SK-MEL-5 (cell line): Measurements from ENCODE around the gene ROCK2.

DNA sequence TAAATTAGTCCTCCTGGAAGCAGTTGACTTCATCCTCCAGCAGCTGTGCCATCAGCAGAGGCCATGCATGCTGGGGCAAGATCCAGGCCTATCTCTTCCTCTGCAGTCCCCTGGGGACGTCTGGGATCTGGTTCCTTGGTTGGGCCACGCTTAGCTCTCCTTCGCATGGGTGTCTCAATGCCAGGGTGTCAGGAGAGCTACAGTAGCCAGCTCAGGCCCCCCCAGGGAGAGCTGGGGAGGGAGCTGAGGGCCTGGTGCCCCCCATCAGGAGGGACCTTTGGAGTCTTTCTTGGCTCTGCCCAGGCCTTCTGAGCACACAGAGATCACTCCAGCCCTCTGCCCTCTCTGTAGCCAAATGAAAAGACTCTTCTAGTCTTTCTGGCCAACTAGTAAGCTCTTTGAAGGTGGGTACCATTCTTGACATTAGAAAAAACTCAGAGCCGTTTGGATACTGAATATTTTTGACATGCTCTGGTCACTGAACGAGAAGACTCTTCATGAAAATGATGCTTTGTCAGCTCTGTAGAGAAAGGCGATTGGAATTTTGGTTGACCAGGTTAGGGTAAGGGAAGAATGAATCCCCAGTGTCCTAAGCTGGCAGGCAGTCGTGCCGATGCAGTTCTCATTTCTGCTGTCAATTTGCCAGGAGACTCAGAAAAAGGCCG lies 49.9 kb downstream of the HPCAL1 start:
RAMPAGE:
- cytosol, long total RNA: no peak
- long total RNA: no peak
- nucleus, long total RNA: no peak

RAMPAGE:
- cytosol, long total RNA: no peak
- long total RNA: no peak
- nucleus, long total RNA: no peak
These were observed 65.8 kb downstream of the HPCAL1 start for GRCh38 chr2:10368381-10369075.

DNA sequence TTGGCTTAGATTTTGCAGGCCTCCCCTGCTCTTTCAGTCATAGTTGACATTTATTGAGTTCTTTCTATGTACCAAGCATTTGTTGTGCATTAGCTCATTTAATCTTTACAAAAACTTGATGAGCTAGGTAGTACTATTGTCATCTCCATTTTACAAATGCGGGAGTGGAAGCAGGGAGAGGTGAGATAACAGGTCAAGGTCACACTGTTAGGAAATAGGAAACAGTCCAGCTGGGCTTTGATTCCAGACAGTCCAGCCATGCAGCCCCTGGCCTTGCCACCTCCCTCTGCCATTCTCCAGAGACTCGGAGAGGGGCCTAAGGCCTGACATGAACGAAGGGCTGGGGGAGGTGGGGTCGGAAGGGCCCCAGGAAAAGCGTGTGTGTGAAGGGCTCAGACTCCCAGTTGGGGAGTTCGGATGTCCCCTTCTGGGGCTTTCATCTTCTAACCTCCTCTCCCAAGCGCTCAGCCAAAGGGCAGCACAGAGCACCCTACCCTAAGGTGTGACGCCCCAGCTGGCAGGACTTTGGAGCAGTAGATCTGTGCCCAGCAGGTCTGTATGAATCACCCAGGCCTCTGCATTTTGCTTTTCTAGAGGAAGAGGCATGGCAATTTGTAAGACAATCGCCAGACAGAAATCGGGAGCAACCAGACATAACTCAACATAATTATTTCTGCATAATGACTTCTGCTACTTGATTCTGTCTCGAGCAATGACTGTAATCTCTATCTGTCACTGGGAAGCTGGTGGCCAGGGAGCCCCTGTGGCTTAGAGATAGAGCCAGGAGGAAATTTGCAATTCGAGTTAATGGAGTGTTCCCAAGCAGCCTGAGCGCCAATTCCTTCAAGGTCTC lies 55.4 kb downstream of the ODC1 start:
RAMPAGE:
- cytosol, long total RNA: no peak
- long total RNA: no peak
- nucleus, long total RNA: no peak

RAMPAGE:
- cytosol, long total RNA: no peak
- long total RNA: no peak
- nucleus, long total RNA: no peak
These were observed 49.5 kb downstream of the ODC1 start for GRCh38 chr2:10398407-10399260.

RAMPAGE:
- cytosol, long total RNA: no peak
- long total RNA: no peak
- nucleus, long total RNA: no peak
These were observed 39.9 kb downstream of the ODC1 start for GRCh38 chr2:10407832-10408926.

DNA sequence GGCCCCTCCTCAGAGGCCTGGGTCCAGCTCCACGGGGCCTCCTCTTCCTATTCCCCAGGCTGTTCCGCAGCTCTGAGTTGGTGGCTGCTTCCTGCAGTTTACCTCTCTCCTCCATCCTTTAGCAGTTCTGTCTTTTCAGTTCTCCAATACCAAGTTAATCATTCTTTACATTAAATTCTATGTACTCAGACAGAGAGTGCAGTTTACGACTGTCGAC lies 87.7 kb downstream of the NOL10 start:
RAMPAGE:
- cytosol, long total RNA: no peak
- long total RNA: no peak
- nucleus, long total RNA: no peak

DNA sequence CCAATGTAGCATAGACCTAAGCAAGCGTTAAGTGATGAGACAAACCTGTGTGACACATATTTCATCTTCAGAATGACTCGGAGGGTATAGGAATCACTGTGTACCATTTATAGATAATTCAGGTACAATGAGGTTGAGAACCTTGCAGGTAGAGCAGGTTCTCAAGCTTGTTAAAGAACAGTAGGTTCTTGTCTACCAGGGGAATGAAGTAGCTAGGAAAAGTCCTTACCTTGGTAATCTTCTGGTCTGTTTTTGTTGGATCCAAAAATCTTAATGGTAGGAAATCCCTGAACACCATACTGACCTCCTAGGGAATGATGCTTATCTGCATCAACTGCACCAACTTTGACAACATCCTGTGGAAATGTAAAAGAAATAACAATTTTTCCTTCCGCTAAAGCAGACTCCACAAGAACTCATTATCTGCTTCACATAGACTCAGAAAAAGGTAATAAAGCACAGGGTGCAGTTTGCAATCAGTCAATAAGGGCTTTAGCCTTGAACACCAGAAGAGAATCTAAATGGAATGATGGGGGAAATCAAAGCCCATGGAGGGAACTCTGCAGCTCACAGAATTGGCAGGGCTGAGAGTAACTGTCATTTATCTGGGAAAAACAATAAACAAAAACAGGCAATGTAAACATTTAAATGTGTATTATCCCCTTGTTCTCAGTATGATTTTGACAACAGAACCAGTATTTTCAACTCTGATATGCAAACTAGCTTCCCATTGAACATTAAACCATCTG lies 15.6 kb downstream of the PDIA6 start:
RAMPAGE:
- cytosol, long total RNA: no peak
- long total RNA: no peak
- nucleus, long total RNA: no peak

DNA sequence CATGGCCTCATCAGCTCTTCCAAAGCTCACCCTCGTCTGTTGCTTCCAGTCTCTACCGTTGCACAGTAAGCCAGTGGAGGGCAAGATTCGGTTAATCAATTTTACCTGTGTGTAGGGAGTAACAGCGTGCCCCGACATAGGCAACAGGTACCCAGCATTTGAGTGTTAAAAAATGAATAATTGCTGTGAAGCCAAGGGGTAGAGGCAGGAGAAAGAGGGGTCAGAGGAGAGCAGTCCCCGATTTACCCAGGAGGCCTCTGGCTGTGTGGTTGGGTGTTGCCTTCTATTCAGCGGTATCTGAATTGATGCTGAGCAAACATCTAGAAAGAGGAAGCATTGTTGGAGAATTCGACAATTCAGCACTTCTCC lies 8.6 kb upstream of the PDIA6 start:
RAMPAGE:
- cytosol, long total RNA: no peak
- long total RNA: no peak
- nucleus, long total RNA: no peak

DNA sequence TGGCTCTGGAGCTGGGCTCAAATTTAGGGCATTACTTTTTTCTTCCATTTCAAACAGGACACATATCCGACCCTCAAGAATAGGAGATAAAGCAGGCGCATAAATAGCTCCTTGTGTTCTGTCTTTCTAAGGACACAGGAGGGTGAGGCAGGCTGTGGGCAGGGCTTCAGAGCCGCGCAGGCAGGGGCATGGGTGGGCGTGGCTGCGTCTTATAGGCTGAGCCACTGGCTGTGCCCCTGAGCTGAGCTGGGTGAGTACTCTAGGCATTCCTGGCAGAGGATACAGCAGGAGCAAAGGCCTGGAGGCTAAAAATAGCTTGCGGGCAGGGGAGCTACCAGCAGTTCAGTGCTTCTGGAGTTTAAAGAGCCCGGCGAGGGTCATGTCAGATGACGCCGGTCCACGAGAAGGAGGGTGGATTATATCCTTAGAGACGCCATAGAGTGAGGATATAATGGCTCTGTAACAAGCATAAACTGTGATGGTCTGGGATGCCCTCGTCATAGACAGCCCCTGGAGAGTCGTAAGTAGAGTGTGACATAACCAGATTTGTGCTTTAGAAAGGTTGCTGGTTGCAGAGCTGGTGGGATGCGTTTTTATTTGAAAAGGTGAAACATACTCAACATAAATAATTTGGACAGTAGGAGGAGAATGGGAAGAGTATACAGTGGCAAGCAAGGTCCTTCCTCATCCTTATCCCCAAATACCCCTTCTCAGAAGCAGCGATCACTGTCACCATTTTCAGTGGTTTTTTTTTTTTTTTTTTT lies 31.6 kb upstream of the PDIA6 start:
RAMPAGE:
- cytosol, long total RNA: no peak
- long total RNA: no peak
- nucleus, long total RNA: no peak

DNA sequence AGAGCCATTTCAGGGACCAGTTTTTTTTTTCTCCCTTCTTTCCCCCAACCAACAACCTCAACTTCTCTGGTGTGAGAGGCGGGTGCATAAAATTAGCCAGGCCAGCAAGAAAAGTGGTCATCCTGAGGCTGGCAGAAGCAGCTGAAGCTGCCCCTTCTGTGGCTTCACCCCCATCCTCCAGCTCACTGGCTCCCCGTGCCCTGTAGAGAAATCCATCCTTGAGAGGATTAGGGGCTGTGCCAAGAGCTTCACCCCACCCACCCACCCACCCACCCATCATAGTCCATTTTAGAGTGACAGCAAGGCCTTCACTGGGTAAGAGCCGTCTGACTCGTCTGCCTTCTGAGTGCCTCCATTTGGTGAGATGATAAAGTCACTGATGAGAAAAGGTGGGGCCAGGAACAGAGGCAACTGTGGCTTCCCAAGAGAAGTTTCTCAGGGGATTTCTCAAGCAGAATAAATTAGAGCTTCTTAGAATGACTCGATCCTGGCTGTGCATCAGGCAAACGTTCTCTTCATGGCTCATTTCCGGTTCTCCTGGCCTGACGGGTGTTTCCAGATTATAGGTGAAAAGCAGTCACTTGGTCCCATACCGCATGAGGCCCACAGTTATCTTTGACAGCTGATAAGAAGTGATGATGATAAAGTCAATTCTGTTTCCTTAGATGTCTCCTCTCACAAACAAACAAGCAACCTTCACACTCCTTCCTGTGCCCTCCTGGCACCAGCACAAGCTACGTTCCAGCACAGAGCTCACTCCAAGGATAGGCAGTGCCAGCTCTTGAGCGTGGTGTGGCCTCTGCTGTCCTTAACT lies 38.0 kb upstream of the KCNF1 start:
RAMPAGE:
- cytosol, long total RNA: no peak
- long total RNA: no peak
- nucleus, long total RNA: no peak

GRCh38 chr2:11154041-11155126 lies 883 bp upstream of the SLC66A3 start:
RAMPAGE:
- cytosol, long total RNA: no peak
- long total RNA: no peak
- nucleus, long total RNA: no peak

DNA sequence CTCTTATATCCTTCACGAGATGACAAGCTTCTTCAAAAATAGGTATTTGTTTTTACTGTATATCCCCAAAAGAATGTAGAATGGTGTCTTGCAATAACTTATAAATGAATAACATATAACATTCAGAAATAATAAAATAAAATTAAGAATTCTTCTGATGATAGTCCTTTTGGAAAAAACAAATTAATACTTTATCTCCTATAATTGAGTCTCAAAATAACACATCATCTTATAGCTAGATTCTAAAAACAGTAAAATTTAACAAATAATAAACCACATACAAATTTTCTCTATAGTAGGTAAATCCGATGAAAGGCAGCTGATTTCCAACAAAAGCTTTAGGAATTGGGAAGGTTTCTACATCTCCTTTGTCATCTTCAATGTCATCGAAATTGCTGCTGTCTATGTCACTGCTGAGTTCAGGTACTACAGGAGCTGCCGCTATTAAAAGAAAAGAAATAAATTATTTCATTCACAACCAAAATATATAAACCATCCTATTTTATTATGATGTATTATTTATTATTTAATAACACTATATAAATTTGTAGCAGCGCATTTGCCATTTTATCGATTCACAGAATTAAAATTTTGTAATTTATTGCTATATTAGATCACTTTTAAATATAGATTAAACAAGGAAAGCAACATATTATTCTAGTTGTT lies 65.8 kb downstream of the SLC66A3 start:
RAMPAGE:
- cytosol, long total RNA: no peak
- long total RNA: no peak
- nucleus, long total RNA: no peak

DNA sequence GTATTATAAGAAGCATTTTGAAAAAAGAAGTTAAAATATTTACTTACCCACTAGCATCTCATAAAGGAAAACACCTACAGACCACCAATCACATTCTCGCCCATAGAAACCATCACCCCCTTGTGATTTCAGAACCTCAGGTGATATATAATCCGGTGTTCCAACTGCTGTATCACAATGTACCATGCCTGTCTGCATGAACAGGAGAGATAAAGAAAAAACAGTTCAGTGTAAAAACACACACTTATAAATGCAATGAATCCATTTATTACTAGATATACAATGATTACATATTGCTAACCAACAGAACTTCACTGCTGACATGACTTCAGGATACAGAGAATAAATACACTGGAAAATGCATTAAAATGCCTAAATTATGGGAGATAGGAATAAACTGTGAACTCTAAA lies 71.9 kb downstream of the SLC66A3 start:
RAMPAGE:
- cytosol, long total RNA: no peak
- long total RNA: no peak
- nucleus, long total RNA: no peak

RAMPAGE:
- cytosol, long total RNA: no peak
- long total RNA: no peak
- nucleus, long total RNA: no peak
These were observed 31.1 kb downstream of the ROCK2 start for GRCh38 chr2:11313109-11313928.

DNA sequence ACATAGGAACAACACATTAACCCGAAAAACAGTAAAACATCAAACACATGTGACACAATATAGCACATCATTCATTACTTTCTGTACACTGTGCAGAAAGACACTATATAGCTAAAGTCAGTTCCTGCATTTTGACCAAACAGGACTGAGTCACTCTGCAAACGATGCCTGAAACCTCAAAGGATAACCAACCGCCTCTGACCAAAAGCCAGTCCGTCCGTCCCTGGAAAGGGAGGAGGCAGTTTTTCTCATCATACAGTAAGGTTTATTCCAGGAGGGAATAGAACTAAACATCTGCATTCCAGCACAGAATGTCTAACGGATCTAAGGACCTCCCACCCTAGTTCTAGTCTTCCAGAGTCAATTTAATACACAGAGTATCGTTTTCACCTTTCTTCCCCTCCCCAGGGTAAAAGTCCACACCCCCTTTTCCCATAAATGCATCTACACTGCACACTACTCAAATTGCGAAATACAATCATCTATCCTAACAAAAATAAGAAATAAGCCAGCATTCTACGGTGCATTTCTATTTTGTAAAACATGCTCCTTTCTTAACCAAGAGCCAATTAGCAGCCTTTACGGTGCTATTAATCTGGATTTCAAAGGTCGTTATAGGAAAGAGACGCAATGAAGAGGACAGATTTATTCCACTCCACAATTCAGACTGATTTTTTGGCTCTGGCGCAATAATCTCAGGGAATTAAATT lies 1.6 kb downstream of the ROCK2 start:
RAMPAGE:
- cytosol, long total RNA: no peak
- long total RNA: no peak
- nucleus, long total RNA: no peak

DNA sequence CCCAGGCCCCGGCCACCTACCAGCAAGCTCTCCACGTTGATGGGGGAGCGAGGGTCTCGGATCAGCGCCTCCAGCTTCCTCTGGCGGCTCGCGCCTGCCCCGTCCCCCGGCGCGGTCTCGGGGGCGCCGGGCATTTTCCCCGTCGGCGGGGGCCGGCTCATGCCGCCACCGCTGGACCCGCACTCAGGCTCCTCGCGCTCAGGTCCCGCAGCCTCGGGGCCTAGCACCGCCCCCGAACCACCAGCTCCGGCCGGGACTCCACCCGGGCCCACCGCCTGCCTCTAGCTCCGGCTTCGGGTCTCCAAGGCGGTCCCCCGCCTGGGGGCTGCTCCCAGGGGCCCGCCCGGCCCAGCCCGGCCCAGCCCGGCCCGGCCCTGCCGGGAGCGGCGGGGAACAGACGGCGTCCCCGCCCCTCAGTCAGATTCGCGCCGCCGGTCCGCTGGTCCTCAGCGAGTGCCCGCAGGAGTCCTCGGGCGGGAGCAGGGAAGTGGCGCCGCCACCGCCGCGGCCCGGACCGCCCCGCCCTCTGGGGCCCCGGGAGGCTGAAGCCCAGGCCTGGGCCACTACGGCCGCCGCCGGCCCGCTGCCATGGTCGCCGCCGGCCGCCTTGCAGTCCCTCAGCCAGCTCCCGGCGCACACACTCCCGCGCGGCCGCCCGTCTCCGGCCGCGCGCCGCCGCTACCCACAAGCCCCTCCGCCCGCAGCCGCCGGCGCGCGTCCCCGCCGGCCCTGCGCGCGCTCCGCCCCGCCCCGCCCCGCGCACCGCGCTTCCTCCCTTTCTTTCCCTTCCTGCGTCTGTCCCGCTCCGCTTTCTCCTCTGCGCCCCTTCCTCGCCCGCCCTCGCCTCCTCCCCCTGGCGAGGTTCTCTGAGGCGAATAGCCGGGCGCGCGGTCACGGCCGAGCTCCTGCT lies at the start of gene ROCK2:
ROCK2 (minus strand) TSS at position 661 of the 910 bp plus-strand sequence.
RAMPAGE:
- cytosol, long total RNA: no peak
- long total RNA: no peak
- nucleus, long total RNA: no peak

DNA sequence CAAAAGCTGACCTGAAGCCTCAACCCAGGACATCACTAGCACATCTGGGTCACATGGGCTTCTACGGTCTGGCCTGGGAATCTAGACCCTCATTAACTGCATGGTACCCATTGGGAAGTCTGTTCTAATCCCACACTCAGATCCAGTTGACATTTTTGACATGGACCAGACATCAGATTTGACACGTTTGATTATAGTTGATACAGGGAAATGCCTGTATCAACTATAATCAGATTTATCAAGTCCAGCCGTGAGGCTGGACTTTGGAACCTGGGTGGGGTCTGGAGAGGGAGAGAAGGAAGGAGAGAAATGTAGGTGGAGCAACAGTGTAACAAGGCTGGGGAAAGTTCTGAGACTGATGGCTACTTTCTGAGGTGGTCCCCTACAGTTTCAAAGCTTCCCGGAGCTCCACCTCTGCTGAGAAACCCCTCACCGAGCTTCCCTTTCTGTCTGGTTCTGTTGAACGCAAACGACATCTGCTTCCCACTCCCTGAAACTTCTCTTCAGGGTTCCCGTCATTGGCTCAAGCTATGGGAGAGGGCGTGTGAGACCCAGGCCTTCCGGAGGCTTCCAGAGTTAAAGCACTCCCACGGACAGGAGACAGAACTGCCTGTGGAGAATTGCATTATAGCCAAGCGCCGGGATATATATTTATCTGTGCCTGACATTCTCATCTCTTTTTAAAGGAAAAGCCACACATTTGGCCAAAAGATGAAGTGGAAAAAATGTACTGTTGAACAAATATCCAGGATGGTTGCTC lies 59.9 kb downstream of the E2F6 start:
RAMPAGE:
- cytosol, long total RNA: no peak
- long total RNA: no peak
- nucleus, long total RNA: no peak

DNA sequence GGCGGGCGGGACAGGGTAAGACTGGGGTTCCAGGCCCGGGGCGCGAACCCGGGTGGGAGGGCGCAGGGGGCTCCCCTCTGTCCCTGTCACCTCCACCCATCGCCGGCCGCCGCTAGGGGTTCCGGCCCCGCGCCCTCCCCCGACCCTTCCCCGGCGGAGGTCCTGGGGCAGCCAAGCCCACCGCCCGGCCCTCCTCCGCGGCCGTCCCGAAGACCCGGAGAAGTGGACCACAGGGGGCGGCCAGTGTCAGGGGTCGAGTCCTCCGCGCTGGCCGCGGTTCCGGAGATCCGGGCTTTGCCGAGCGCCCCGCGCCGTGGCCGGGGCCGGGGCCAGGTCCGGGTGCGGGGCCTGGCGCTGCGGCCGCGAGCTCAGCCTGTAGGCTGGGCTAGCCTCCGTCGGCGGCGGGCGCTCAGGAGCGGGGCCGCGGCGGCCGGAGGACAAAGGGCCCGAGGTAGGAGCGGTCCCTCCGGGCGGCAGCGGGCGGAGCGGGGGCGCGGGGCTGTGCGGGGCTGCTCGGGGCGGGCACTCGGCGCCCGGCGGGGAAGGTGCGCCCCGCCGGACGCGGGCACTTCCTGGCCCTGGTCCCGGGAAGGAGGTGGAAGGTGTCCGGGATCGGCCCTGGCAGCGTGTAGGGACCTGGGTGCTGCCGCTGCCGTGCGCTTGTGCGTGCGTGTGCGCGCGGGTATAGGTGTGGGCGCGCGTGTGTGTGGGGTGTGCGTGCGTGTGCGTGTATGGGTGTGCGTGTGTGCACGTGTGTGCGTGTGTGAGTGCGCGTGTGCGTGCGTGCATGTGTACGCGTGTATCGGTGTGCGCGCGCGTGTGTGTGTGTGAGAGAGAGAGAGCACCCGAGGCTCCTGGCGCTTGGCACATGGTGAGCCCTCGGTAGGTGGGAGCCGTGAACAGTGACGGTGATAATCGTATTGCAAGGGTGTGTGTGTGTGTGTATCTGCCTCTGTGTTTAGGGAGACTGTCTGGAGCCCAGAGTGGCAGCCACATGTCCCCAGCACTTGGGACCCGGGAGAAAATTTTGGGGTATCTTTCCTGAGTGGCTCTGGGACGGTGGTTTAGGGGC lies 16.9 kb upstream of the E2F6 start:
RAMPAGE:
- cytosol, long total RNA: no peak
- long total RNA: no peak
- nucleus, long total RNA: no peak

GRCh38 chr2:11551633-11551992 lies 17.8 kb downstream of the GREB1 start:
RAMPAGE:
- cytosol, long total RNA: no peak
- long total RNA: no peak
- nucleus, long total RNA: no peak

DNA sequence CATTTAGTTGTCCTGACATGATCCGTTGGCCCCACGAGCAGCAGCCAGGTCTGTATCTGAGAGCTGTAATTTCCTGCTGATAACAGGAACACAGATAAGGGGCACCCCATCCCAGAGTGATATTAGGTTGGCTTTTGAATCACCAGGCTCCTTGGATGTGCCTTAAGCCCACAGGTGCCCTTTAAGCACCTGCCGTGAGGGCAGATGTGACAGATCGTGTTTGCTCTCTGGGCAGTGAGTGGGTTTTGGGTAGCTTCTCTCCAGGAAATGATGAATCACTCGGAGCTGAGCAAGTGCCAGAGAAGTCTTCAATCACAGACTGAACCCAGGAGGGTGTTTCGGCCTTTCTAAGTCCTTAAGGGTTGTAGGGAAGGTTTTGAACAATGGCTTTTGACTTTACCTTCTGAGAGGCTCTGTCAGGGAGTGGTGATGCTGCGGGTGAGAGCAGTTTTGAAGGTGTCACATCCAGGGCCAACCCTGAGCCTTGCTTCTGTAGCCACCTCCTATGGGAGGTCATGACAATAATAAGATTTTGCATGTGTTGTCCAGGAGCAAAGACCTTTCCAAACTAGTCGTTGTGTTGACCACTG lies 7.8 kb downstream of the LPIN1 start:
RAMPAGE:
- cytosol, long total RNA: no peak
- long total RNA: no peak
- nucleus, long total RNA: no peak